Ovary (tissue), 7 donors: ENCODE measurements around a stretch of chr9.

- PRO-cap, 7 experiments, result peak in 7 of 7 experiments; most common plus-strand start chr9:134068650 (in 4)
- RAMPAGE, long total RNA, 2 experiments, result no peak in any of the 2 experiments
These were observed 940 bp upstream of the BRD3 start for GRCh38 chr9:134068615-134069317.

DNA sequence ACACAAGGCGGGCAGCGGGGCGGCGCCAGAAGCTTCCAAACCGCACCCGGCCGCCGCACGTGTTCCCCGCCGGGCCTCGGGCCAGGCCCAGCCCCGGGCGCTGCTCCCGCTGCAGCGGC lies 206 bp downstream of the WDR5 start:
- PRO-cap, 7 experiments, result no peak in any of the 7 experiments
- RAMPAGE, long total RNA, 2 experiments, result no peak in any of the 2 experiments

DNA sequence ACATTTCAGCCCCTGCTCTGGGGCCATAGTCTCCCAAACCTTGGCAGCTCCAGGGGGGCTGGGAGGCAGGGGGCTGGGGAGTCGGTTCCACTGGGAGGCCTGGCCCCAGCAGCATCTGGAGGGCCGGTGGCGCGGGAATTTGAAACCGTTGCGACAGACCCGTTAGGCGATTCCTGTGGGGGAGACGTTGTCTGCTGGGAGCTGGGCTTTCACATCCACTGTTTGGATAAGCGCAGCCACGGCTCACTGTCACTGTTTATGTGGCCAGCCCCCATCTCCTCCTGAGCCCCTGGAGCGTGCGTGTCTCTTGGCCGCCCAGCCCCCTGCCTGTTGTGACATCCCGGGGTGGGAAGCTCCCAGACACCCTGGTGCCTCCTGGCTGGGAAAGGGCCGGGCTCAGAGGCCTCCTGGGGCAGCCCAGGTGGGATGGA lies 90.3 kb downstream of the WDR5 start:
- PRO-cap, 7 experiments, result no peak in any of the 7 experiments
- RAMPAGE, long total RNA, 2 experiments, result no peak in any of the 2 experiments

DNA sequence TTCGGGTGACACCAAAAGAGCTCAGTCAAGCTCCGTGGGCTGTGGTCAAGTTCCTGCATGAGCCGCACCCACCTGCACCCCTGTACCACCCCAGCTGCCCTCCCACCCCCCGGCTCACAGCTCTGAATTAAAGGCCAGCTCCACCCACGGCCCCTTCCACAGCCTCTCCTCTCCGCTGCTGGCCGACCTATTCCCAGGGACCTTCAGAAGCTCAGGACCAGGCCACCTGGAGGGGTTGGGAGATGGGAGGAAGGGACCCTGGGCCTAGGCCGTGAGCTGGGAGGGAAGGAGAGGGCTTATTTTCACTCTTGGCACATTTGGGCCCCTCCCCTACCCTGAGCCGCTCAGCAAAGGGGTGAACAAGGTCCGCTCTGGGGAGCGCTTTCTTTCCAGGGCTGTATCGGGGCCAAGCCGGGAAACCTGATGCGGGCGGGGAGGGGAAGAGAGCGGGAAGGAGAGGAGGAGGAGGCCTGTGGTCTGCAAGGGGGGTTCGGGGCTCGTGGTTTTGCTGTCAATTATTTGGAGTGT lies 62.8 kb upstream of the RXRA start:
- PRO-cap, 7 experiments, result no peak in any of the 7 experiments
- RAMPAGE, long total RNA, 2 experiments, result no peak in any of the 2 experiments

GRCh38 chr9:134267761-134268462 lies 58.3 kb upstream of the RXRA start:
- PRO-cap, 7 experiments, result no peak in any of the 7 experiments
- RAMPAGE, long total RNA, 2 experiments, result no peak in any of the 2 experiments

GRCh38 chr9:134294195-134294796 lies 32.0 kb upstream of the RXRA start:
- PRO-cap, 7 experiments, result peak in 5 of 7 experiments; most common minus-strand start chr9:134294349 (in 4)
- RAMPAGE, long total RNA, 2 experiments, result no peak in any of the 2 experiments

GRCh38 chr9:134334027-134334419 lies 7.8 kb downstream of the RXRA start:
- PRO-cap, 7 experiments, result no peak in any of the 7 experiments
- RAMPAGE, long total RNA, 2 experiments, result no peak in any of the 2 experiments

- PRO-cap, 7 experiments, result no peak in any of the 7 experiments
- RAMPAGE, long total RNA, 2 experiments, result no peak in any of the 2 experiments
These were observed 10.1 kb downstream of the RXRA start for GRCh38 chr9:134336345-134336732.

- PRO-cap, 7 experiments, result no peak in any of the 7 experiments
- RAMPAGE, long total RNA, 2 experiments, result no peak in any of the 2 experiments
These were observed 18.0 kb downstream of the RXRA start for GRCh38 chr9:134344155-134344804.

GRCh38 chr9:134359745-134360784 lies 33.8 kb downstream of the RXRA start:
- PRO-cap, 7 experiments, result no peak in any of the 7 experiments
- RAMPAGE, long total RNA, 2 experiments, result no peak in any of the 2 experiments

DNA sequence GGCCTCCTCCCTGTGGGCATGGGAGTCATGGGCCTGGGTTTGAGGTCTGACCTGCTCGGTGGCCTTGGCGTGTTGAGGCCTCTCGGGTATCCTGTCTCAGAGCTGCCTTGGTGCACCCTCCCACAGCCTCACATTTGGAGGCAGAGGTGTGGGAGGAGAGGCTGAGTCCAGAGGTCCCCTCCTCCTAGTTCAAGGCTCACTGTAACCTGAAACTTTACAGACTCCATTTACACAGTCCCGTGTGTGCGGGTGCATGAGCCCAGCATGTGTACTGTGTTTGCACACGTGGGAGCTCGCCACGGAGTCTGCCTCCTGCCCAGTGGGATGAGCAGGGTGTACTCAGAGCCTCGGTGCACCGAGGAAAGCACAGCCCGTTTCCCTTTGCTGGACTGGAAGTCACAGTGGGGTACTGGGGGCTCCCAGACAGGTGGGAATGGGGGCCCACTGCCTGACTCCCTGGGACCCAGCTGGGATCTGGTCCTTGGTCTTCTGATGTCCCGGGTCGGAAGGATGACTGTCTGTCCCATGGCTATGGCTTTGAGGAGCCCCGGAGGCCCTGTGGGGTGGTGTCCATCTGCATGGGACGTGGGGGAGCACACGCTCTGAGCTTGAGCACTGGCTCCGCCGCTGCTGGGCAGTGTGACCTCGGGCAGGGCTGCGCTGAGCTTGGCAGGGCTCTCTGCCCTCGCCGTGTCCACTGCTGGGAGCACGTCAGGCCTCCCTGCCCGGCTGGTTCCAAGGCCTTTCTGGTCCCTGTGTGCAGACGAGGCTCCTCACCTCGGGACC lies 43.6 kb downstream of the RXRA start:
- PRO-cap, 7 experiments, result no peak in any of the 7 experiments
- RAMPAGE, long total RNA, 2 experiments, result no peak in any of the 2 experiments

DNA sequence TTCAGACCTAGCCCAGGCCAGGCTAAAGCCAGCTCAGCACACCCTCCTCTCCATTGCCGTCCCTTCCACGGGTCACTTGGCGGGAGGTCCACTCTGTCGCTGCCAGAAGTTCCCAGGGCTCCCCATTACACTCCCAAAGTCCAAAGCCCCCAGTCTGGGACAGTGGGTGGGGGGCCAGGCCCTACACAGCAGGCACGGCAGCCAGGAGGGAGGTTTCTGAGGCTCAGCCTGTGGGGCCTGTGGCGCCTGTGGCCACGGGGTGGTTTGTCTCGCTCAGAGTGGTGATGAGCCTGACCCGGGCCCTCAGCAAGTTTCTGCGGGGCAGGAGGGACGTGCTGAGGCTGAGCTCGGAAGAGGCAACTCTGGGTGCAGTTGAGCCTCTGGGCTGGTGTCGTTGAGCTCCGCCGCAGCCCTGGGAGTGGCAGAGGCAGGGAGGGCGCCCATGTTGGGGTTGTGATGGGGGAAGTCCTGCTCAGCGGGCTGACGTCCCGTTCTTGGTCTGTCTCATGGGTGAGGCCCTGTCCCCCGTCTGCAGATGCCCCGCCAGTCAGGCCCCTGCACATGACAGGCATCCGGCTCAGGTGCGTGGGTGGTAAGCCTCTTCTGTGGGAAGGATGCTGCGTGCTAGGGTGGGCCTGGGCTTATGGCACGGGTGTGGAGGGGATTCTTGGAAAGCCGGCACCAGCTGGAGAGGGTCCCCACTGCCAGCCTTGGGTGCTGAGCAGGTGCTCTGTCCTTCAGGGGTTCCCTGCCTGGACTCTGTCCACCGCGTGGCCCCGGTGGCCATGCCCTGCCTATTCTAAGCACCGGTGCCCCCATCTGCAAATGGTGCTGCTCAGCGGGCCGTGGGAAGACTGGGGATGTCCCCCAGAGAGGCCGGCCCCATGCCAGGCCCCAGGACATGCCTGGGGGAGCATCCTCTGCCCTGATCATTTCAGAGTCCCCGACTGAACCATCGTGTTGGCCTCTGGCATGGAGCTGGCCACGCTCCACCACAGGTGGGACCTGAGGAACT lies 64.3 kb downstream of the RXRA start:
- PRO-cap, 7 experiments, result no peak in any of the 7 experiments
- RAMPAGE, long total RNA, 2 experiments, result no peak in any of the 2 experiments

GRCh38 chr9:134405403-134405888 lies 79.2 kb downstream of the RXRA start:
- PRO-cap, 7 experiments, result no peak in any of the 7 experiments
- RAMPAGE, long total RNA, 2 experiments, result no peak in any of the 2 experiments

DNA sequence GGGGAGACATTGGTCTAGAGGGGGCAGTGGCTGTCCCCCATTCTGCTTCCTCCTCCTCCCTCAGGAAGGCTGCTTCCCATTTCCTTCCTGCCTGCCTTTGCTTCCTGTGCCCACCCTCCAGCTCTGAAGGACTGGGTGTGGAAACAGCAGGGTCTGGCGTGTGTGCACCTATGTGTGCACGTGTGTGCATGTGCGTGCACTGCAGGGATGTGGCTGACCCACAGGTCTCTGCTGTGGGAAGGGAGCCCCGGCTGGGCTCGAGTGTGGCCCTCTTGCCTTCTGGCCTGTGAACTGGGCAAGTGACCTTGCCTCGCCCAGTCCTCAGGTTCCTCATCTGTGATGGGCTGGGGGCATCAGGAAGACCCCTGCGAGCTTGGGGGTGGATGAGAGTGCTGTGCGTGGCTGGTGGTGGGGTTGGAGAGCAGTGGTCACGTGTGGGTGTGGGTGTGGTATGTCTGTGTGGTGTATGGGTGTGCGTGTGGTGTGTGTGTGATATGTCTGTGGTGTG lies 86.6 kb downstream of the RXRA start:
- PRO-cap, 7 experiments, result no peak in any of the 7 experiments
- RAMPAGE, long total RNA, 2 experiments, result no peak in any of the 2 experiments

DNA sequence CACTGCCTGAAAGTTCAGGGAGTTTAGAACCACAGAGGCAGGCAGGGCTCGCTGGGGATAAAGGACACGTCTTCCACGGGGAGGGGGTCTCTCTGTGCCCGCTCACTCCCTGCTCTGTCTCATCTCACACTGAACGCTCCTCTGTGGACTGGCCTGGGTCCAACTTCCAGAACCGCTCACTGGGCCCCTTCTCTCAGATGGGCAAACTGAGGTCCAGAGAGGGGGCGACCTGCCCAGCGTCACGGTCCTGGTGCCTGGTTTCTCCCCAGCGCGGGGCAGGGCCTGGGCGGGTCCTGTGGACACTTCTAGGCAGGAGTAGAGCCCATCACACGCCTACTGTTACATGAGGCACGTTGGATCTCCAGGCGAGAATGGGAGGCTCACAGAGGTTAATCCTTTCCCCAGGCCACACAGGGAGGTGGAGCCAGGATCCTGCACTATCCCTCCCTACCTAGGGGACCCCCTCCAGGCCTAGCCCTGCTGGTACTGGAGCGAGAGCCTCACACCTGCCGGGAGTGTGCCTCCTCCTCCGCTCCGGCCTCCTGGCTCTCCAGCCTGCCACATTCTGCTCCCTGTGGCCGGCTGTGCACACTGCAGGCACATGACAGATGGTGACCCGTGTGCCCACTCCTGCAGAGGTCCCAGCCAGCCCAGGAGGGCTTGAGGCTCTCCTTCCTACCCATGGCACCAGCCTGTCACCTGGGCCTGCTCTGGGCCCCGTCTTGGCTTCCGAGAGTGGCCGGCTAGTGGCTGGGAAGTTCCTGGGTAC lies 93.3 kb downstream of the RXRA start:
- PRO-cap, 7 experiments, result no peak in any of the 7 experiments
- RAMPAGE, long total RNA, 2 experiments, result no peak in any of the 2 experiments

DNA sequence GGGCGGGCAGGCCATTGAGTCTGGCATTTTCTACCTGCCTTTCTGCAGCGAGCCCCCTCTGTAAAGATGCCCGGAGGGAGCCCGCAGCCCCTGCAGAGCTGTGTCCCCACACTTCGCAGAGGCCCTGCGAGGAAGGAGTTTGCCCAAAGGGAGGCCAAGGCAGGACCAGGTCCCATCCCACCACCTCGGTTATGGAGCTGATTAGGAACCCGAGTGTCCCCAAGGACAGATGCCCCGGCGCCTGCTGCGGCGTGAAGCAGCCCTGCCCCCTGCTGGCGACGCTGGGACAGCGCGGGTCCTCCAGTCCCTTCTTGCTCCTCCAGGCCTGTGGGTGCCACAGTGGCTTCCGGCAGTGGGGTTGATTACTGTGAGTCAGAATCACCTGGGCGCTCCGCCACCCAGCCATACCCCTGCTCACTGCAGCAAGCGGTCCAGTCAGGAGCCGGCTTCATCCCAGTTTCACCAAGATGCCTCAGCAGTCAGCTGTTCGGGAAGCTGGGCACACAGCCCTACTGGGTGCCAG lies 117.0 kb downstream of the RXRA start:
- PRO-cap, 7 experiments, result no peak in any of the 7 experiments
- RAMPAGE, long total RNA, 2 experiments, result no peak in any of the 2 experiments

- PRO-cap, 7 experiments, result no peak in any of the 7 experiments
- RAMPAGE, long total RNA, 2 experiments, result no peak in any of the 2 experiments
These were observed 117.6 kb downstream of the RXRA start for GRCh38 chr9:134443754-134444362.

DNA sequence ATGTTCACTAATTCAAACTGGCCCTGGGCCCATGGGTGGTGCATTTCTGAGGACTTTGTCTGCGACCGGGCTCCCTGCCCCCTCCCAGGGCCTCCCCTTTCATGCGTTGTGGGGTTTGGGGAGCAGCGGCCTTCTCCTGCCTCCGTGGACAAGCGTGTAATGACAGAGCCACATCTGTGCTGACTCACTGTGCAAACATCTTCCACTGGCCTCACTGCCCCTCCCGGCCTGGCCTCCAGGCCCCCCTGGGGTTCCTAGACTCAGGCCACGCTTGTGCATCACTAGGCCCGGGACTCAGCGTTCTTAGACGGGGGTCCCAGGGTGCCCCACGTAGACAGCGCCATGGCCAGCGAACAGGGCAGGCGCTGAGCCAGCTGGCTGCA lies 49.2 kb upstream of the COL5A1 start:
- PRO-cap, 7 experiments, result no peak in any of the 7 experiments
- RAMPAGE, long total RNA, 2 experiments, result no peak in any of the 2 experiments

DNA sequence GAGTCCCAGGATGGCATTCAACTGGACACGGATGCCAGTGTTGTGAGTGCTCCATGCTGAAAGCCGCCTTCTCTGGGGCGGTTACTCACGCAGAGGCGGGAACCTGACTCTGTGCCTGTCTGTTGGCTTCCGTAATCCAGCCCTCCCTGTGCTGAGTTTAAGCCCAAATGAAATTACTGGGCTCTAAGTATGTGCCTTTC lies 20.2 kb downstream of the COL5A1 start:
- PRO-cap, 7 experiments, result no peak in any of the 7 experiments
- RAMPAGE, long total RNA, 2 experiments, result no peak in any of the 2 experiments

DNA sequence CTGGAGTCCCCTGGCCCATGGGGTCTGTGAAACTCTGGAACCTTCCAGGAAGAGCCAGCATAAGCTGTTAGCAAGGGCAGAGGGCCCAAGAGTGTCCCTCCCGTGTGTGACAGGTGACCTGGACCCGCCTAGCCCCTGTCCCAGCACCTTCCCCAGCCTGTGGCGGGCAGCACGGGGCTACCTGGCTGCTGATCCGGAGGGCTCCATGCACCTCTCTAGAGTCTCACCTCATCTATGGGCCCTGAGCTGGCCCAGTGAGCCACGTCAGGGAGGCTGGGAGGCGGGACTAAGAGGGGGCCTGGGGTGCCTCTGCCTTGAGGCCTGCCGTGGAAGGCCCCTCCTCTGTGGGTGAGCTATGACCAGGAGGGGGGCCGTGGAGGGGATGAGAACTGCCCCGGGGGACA lies 65.2 kb downstream of the COL5A1 start:
- PRO-cap, 7 experiments, result peak in 4 of 7 experiments; most common minus-strand start position 236 of the sequence (in 4)
- RAMPAGE, long total RNA, 2 experiments, result no peak in any of the 2 experiments